Measurements from ENCODE around the gene TTLL5.

- RRBS, result no CpG with 5 or more reads among the region's 18 CpGs
Measured at GRCh38 chr14:74934695-74935244, 11.7 kb upstream of the RPS6KL1 start.

DNA sequence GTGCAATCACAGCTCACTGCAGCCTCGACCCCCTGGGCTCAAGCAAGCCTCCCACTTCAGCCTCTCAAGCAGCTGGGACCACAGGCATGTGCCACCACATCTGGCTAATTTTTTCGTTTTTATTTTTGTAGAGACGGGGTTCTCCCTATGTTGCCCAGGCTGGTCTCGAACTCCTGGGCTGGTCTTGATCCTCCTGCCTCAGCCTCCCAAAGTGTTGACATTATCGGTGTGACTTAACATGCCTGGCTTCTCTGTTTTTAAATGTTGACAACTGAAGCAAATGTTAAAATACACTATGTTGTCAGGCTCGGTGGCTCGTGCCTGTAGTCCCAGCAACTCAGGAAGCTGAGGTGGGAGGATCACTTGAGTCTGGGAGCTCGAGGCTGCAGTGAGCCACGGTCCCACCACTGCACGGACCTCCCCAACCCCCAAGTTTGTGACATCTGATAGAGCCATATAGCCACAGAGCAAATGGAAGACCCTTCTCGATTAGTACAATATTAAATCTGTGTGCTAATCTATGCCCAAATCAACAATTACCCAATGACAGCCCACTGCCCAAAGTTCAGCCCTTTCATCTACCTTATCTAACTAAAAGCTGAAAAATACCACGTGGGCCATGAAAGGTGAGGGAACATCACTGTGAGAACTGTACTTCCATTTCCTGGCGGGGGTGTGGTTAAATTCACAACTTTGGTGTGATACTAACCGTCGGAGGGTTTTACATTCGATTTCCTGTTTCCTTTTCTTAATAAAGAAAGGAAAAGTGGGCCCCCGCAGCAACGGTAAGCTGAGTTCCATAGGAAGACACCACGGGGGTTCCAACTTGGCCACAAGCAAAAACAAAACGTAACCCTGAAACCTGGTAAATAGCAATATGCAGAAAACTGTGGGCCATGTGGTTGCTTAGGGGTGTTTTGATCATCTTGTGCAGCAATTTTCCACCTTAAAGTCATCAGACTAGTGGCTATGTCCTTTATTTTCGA lies 31.3 kb upstream of the FOS start:
- RRBS, result no CpG with 5 or more reads among the region's 21 CpGs

GRCh38 chr14:75254076-75255404 lies 24.1 kb upstream of the FOS start:
- RRBS, result no CpG with 5 or more reads among the region's 16 CpGs

DNA sequence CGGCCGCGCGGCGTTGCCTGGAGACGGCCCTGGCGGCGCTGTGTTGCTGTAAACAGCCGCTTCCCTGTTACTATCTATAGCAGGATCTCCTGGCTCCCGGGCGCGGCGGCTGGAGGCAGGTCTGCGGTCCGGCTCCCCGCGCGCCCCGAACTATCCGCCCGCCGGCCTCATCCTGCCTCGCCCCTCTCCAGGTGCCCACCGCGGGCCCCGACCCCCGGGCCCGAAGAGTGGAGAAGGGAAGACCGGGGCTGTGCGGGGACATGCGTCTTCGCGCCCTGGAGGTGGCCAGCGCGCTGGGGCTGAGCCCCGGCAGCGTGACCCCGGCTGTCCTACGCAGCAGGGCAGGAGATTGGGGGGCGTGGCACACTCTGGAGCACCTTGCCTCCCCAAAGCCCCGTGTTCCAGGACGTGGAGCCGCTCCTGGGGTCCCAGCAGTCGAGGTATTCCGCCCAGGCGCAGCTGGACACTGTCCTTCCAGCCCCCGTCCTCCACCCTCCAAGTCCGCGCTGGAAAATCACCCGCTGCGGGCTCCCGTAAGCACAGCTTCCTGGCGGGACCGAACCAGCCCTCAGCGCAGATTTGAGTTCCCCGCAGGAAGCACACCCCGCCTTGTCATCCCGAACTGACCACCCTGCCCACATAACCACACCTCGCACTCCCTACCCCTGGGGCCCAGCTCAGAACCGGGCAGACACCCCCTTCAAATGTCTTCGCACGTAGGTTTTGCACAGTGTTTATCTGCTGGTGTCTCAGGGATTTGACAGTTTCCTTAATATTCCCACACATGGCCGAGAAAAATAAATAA lies 1.2 kb upstream of the FOS start:
- RRBS, result 2% methylated on average over 22 of the region's 63 CpGs

DNA sequence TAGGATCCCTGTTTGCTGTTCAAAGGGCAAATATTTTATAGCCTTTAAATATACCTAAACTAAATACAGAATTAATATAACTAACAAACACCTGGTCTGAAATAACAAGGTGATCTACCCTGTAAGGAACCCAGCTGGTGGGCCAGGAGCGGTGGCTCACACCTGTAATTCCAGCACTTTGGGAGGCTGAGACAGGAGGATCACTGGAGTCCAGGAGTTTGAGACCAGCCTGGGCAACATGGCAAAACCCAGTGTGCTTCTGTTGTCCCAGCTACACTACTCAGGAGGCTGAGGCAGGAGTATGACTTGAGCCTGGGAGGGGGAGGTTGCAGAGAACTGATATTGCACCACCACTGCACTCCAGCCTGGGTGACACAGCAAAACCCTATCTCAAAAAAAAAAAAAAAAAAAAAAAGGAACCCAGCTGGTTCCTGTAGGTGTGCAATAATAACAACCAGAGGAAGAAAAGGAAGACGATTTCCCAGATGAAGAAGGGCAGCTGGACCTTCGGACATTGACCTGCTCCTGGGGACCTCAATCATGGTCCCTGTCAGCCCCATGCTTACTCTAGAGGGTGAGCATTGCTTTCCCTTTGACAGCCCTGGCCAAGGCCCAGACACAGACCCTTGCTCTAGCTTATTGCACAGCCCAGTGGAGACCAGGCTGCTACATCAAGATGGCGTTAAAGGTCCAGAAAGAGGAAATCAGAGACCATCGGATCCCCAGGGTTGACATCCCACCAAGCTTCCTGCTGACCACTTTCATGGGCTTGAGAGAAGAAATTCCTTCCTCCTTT lies 5.4 kb downstream of the FOS start:
- RRBS, result no CpG with 5 or more reads among the region's 5 CpGs

DNA sequence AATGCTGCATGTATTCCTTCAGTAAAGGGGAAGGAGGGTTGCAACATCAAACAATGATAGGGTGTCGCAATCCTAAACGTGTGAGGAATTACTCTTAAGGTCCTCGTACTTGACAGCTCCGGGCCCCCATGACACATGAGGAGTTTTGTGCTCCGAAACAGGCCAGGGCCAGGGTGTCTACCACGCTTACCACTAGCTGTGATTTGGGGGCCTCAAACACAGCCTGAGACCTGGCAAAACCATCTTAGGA lies 20.4 kb downstream of the FOS start:
- RRBS, result no CpG with 5 or more reads among the region's 6 CpGs

GRCh38 chr14:75334914-75335272 lies 56.3 kb downstream of the FOS start:
- RRBS, result no CpG with 5 or more reads among the region's 9 CpGs

DNA sequence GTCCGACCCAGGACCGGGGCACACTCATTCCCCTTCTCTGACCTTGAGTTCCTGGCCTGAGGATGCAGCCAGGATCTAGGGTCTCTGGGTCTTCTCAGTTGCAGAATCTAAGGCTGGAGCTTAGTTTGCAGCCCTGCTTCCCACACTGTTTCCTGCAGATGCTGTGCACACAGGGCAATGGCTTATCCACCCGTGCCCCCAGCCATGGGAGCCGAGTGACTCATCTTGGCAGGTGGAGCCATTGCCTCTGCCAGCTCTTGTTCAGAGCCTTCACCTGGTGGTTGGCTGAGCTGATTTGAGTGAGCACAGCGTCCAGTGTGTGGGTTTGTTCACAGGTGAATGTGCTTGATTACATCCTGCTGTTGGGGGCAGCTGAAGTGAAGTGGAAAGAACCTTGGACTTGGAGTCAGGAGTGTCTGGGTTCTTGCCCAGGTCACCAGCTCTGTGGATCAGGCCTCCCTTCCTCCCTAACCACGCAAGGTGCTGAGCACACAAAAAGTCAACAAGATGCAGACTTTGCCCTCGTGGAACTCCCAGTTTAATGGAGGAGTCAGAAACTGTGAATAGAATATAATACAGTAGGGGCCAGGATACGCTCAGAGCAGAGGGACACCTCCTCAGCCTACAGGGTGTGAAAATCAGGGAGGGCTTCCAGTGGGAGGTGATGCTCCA lies 22.6 kb downstream of the JDP2 start:
- RRBS, result no CpG with 5 or more reads among the region's 8 CpGs

DNA sequence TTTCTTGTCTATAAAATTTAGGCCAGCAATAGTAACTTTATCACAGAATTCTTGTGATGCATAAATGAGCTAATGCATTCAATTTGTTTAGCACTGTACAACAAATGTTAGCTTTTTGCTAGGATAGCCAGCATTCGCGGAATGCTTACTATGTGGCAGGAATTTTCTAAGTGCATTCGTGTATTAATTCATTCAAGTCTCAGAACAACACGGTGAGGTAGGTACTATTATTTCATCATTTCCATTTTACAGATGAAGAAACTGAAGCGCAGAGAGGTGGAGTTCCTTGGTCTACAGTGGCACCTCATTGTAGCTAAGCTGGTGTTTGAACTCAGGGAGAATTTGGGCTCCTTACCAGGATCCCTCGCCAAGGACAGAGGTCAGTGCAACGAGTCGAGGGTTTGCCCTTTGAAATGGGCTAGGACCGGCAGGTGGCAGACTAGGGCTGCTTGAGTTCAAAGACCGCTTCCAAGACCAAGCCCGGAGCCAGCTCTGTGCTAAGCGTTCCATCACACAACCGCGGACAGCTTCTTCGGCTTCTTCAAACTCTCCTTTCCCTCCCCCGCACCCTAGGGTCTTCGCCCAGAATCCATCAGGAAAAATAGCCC lies 894 bp upstream of the FLVCR2 start:
- RRBS, result 2% methylated on average over 3 of the region's 17 CpGs

- RRBS, result no CpG with 5 or more reads among the region's 9 CpGs
Measured at GRCh38 chr14:75609749-75610558, 31.5 kb downstream of the FLVCR2 start.

DNA sequence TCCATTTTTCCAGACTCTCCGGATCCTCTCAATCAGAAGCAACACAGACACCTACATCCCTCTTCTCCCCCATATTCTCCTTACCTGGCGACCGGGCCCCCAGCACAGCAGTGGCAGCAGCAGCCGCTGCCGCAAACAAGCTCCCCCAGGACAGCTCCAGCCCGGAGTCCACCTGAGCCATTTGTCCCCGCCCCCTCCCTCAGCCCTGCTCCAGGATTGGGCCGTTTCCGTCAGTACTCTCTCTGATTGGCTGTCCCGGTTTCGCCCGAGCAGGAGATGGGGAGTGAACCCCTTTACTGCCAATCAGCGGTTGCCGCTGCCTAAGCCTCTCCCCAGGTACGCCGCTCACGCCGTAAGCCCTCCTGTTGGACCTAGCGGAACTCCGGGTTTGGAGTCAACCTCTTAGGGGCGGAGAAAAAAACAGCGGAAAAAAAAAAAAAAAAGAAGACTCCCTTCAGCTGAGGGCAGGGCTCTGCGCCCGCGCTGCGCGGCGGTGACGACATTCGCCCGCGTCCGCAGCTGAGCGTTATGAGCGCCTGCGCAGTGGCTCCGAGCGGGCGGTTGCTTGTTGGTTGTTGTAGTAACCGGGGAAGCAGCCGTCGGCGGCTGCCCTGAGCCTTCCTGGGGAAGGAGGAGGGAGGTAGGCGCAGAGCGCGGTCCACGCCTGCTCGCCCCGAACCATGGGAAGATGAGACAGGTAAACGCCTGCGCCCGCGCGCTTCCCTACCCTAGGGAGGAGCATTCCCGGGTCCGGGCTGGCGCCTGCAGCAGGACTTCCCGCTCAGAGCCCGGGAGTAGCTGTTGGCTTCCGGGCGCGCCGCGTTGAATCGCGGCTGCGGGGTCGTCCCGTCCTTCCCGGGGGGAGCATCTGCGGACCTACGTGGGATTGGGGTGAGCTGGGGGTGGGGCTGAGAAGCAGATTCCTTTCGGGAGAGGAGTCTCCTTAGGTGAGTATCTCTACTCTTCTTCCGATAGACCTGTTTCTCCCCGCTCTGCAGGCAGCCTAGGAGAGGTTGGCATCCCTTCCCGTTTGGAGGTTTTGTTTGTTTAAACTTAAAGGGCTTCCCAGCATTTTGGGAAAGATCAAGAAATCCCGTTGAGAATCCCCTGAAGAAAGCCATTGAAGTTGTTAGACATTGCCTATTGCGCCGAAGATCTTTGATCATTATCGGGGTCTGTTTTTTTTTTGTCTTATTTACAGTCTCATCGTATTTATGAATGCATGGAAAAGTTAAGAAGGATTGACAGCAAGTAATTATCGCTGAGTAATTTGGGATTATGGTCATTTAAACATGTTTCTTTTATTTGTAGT lies at the start of gene TTLL5:
Gene TTLL5 (plus strand): TSS at position 556 of the 1,312 bp plus-strand sequence.
- RRBS, result 3% methylated on average over 22 of the region's 82 CpGs

DNA sequence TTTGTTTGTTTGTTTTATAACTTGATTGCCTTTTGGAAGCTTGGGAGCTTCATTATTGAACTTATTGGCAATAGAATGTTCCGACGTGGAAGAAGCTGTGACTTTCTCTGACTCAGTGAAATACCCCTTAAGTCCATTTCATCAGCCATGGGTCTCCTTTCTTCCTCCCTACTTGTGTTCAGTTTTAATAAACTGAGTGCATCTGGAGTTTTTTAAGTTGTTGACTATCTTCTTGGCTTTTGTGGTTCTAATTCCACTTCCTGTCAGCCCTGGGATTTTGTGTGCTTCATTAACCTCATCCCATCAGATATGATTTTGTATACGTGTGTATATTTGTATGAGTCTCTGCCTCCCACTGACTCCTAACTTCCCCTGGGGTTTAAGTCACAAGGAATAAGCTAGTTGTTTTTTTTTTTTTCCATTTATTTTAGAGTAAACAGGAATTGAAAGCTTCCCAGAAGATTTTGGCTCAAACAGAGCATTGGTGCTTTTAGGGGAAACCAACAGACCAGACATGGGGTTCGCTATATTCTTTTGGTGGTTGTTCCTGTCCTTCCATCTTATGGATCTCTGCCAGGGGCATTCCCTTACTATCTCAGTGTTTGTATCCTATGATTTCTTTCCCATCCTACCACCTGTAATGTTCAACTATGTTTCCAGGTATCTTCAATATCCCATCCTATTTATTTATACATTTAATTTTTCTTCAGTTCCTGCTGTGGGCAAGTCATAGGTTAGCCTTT lies 62.7 kb downstream of the TTLL5 start:
- RRBS, result no CpG with 5 or more reads among the region's 4 CpGs

GRCh38 chr14:75811985-75812627 lies 151.1 kb downstream of the TTLL5 start:
- RRBS, result no CpG with 5 or more reads among the region's 4 CpGs

DNA sequence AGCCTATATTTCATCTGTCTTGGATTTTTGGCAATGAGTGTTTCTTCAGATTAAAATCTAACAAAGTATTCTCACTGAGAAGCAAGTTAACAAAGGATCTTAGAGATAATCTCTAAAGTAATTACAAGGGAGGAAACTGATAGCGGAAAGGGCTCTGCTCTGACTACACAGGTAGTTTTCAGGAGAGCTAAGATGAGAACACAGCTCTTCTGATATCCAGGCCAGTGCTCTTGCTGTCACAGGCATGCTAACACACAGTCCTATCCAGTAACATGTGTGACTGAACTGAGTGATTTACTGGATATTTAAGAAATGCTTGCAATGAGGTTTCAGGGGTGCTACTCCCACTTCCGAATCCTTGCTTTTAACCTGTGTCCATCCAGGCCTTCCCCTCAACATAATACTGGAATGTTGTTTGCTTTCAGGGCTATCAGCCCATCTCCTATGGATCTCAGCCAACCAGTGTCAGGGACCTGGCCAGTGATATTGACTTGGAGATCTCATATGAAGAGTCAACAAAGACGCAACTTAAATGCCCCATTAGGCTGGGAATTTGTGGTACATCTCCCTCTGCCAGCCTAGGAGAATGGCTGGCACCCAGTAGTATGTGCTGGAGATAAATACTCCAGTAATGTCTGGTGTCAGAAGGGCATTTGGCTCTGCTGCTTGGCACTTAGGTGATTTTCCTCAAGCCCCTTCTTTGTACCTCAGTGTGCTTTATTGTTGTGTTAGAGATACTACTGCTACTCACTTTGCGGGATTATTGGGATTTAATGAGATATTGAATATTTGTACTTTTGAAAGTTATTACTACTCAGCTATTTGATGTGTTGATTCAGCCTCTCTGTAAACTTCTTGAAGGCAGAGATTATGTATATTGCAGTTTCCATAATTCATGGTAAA lies 901 bp upstream of the IFT43 start:
- RRBS, result no CpG with 5 or more reads among the region's 4 CpGs

DNA sequence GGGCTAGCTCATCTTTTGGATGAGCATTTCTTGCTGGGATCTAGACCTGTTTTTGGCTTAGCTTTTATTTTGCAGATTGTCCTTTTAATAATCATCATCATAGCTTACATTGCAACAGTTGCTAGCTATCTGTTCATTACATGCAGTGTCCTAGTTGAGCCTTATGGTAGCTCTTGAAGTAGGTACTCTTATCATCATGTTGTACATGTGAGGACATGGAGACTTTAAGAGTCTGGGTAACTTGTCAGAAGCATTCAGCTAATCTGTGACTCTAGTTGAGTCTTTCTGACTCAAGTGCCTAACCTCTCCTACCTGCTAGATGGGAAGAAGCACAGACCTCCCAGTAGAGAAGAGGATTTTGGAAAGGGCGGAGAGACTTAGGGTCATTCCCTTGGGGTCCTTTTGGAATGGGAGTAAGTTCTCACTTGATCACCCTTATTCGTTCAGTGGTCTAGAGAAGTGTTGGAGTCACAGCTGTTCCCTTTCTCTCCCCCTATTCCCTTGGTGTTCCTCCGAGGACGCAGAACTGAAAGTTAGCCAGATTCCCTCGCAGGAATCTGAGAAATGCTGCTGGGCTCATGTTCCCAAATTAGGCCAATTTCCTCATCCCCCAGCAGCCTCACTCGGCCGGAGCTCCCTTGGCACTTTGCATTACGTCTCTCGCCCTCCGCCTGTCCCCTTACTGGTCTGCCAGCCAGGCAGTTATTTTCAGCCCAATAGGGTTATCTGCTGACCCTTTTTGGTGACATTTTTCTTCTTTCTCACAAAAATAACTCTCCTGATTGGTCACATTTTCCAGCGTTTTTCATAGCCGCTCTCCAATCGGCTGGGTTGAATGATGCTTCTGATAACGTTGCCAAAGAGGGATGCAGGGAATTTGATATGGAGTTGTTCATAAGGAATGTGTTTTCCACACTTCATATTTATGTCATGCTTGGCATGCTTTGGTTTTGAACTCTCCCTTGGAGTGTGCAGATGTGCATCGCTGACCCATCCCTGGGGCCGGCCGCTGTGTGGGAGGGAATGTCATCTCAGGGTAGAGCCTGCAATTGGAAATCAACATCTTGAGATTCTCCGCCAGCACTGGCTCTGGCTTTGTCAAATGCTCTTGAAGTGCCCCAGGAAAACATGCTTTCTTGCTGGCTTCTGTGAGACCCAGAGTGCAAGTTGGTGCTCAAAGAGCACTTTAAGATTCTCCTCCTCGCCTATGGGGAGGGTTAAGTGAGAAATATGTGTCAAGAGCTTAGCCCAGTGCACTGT lies 9.8 kb downstream of the IFT43 start:
- RRBS, result no CpG with 5 or more reads among the region's 19 CpGs

GRCh38 chr14:76075167-76075560 lies 76.6 kb upstream of the GPATCH2L start:
- RRBS, result no CpG with 5 or more reads among the region's 9 CpGs

- RRBS, result no CpG with 5 or more reads among the region's 3 CpGs
Measured at GRCh38 chr14:76163527-76163914, 11.8 kb downstream of the GPATCH2L start.

DNA sequence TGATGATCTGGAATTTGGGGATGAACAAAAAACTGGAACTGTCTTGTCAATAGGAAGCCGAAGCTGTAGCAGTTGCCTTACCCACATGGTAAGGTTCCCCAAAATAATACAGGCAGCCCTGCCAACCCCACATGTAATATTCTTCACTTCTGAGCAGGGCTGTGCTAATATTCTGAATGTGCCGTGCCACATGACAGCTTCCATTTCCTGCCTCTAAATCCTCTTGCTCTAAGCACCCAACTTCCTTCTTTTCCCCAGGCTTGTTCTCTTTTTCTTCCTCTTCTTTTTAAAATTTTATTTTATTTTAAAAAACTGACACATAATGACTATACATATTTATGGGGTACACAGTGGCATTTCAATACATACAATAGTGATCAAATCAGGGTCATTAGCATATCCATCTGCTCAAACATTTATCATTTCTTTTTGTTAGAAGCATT lies 39.6 kb downstream of the GPATCH2L start:
- RRBS, result no CpG with 5 or more reads among the region's 2 CpGs

DNA sequence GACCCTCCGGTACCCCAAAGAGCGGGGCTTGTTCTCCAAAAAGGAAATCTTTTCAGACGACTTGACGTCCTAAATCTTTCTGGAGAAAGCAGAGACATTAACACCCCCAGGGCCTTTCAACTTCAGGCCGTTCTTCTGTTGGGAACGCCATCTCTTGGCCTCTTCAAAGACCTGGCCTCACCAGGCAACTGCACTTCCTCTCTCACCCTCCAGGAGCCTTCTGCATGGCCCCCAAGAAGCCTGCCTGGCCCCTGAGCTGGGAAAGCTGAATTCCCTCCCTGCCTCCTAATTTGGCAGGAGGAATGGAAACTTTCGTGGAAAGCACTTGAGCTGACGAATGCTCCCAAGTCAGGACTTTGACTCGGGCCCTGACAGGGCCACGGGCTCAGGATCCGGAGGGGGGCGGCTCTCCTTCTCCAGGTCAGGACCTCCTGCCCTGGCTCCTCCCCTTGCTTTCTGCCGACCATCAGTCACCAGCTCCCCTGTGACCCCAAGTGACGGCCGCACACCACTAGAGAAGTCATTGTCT lies 65.9 kb upstream of the ESRRB start:
- RRBS, result no CpG with 5 or more reads among the region's 15 CpGs

DNA sequence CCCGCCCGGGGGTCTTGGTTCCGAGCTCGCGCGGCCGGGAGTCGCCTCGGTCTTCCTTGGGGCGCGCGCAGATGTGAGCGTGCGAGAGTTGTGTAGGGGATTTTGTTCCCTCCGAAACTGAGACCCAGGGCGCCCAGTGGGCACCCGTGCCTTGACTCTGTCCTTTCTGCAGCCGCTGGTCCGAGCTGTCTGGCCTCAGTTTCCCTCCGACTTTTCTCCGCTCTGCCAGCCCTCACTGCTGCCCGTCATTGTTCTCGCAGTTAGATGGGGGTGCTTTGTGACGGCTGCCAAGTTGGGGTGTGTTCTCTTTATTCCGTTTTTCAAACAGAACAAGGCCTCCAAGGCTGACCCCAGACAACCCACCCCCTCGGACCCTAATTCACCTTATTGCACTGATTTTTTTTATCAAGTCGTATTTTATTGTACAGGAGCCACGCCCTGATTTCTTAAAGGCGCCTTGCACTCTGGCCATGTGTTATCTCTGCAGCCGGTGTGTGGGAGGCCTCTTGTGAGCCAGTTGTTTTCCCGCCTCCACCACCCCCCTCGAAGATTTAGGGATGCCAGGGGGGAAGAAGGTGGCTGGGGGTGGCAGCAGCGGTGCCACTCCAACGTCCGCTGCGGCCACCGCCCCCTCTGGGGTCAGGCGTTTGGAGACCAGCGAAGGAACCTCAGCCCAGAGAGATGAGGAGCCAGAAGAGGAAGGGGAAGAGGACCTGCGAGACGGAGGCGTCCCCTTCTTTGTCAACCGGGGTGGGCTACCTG lies 1.2 kb downstream of the VASH1 start:
- RRBS, result 13% methylated on average over 2 of the region's 43 CpGs

Measured in NB4 (cell line).